ENCODE measurements around a stretch of chr3.

DNA sequence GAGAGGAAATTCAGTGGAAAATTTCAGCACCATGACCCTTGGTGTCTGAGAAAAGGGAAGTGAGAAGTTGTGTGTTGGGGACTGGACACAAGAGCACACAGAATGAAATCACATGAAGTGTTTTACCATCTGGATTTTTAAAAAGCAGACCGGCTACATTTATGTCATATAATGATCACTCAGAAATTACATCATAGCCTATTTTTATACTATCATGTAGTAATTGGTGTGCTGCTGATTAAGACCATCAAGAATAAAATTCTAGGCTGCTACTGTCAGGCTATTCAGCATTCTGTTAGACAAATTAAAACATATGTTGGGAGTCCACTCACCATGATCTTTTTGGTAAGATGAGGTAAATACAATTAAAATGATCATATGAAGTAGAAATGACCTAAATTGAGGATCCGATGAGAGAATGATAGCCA, 18.5 kb upstream of the MYH15 start:
- RRBS, result no CpG with 5 or more reads among the region's 2 CpGs

DNA sequence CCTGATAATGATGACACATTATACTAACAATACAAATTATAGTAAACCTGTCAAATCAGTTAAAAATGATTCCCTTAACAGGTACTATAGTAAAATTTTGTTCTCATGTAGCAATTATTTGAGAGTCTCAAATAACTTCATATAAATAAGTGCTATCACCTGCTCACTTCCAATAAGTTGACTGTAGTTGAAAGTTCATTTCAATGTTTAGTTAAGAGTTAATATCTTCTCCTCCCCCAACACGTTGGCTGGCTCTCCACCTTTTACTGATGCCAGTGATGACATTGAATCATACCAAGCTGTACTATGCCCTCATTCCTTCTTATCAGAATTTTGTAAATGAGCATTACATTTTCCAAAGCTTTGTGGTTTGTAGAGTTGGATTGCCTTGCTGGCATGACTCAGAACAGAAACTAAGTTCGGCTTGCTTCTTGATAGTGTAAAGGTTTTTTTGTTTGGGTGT, 3.4 kb upstream of the C3orf85 start:
- RRBS, result no CpG with 5 or more reads among the region's 2 CpGs

GRCh38 chr3:109409962-109410406, 72.6 kb upstream of the DPPA4 start:
- RRBS, result no CpG with 5 or more reads among the region's 18 CpGs

DNA sequence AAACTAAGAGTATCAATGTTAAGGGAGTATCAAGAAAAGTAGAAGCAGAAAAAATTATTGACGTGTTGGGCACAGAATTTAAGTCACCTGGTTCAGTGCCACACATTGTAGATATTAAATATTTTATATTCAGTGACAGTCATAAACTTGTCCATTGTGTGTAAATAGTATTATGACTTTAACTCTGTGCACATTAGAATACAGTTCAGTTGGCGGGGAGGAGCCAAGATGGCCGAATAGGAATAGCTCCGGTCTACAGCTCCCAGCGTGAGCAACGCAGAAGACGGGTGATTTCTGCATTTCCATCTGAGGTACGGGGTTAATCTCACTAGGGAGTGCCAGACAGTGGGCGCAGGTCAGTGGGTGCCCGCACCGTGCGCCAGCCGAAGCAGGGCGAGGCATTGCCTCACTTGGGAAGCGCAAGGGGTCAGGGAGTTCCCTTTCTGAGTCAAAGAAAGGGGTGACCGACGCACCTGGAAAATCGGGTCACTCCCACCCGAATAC, 631.7 kb upstream of the NECTIN3 start:
- RRBS, result no CpG with 5 or more reads among the region's 19 CpGs

- RRBS, result no CpG with 5 or more reads among the region's 3 CpGs
These were observed 107.2 kb upstream of the NECTIN3 start for GRCh38 chr3:110964341-110964874.

DNA sequence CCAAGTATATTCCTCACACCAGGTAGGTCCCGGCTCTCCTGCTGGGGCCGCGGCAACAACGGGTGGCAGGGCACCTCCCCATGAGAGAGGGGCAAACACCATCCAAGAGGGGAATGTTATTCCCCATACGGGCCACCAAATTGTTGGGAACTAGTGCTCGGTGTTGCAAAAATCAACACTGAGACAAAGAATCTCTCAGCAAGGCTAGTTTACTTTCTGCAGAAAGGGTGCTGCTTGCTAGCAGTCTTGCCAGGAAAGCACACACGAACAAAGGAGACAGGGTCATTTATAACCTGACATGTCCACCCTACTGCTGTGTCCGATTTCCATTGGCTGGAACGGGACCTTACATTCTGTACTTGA, 102.1 kb upstream of the NECTIN3 start:
- RRBS, result no CpG with 5 or more reads among the region's 9 CpGs

GRCh38 chr3:111590329-111590528, 4.9 kb downstream of the ZBED2 start:
- RRBS, result no CpG with 5 or more reads among the region's 1 CpG

- RRBS, result no CpG with 5 or more reads among the region's 6 CpGs
These were observed 58.7 kb downstream of the PLCXD2 start for GRCh38 chr3:111733122-111733655.

GRCh38 chr3:111735475-111735803, 61.0 kb downstream of the PLCXD2 start:
- RRBS, result no CpG with 5 or more reads among the region's 2 CpGs

- RRBS, result no CpG with 5 or more reads among the region's 2 CpGs
These were observed 88.2 kb downstream of the PLCXD2 start for GRCh38 chr3:111762539-111763116.

GRCh38 chr3:111764426-111765166, 90.1 kb downstream of the PLCXD2 start:
- RRBS, result no CpG with 5 or more reads among the region's 4 CpGs

GRCh38 chr3:111858522-111858996, 506 bp upstream of the PHLDB2 start:
- RRBS, result no CpG with 5 or more reads among the region's 11 CpGs

- RRBS, result no CpG with 5 or more reads among the region's 3 CpGs
These were observed 52.4 kb downstream of the PHLDB2 start for GRCh38 chr3:111911397-111911967.

GRCh38 chr3:112089895-112090503, 3.8 kb downstream of the C3orf52 start:
- RRBS, result 64% methylated on average over 1 of the region's 6 CpGs

- RRBS, result no CpG with 5 or more reads among the region's 7 CpGs
These were observed 16.9 kb downstream of the GCSAM start for GRCh38 chr3:112116097-112116591.

- RRBS, result no CpG with 5 or more reads among the region's 4 CpGs
These were observed 508 bp upstream of the CCDC80 start for GRCh38 chr3:112641406-112641895.

- RRBS, result no CpG with 5 or more reads among the region's 6 CpGs
These were observed 35.9 kb upstream of the CCDC80 start for GRCh38 chr3:112676659-112677361.

DNA sequence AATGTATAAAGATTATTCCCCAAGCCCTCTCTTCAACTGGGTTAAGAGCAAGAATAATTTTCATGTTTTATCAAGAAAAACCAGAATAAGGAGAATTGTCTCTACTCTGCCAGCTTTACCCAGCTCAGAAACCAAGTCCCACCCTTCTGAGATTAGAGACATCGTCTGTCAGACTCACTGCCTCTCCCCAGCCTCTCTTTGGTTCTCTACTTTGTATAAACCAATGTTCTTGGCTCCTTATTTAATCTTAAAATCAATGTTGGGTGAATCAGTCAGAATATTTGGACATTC, 33.8 kb downstream of the CD200R1L start:
- RRBS, result no CpG with 5 or more reads among the region's 1 CpG

DNA sequence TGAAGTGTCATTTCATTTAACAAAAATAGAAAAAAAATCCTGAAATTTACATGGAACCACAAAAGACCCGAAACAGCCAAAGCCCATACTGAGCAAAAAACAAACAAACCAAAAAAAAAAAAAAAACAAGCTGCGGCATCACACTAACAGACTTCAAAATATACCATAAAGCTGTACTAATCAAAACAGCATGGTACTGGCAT, 35.2 kb downstream of the CD200R1 start:
- RRBS, result no CpG with 5 or more reads among the region's 2 CpGs